Neutrophil (primary cell): ENCODE data around the gene PSMD5.

GRCh38 chr9:120411797-120412563 is 168.0 kb downstream of the CDK5RAP2 start:
- PRO-cap = no peak

DNA sequence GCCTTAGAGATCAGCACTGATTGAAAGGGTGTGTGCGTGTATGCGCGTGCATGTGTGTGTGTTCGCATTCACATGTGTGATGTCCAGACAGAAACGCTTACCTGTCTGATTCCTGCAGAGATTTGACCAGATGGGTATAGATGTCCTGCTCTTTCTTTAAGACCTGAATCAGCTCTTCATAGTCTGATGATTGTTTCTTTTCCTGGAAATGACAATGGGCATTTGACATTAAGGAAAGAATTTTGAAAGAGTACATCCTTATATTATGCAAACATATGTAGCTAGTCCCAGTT is 102.8 kb downstream of the CDK5RAP2 start:
- PRO-cap = no peak

- PRO-cap = no peak
Measured at GRCh38 chr9:120528504-120528968, 51.4 kb downstream of the CDK5RAP2 start.

GRCh38 chr9:120545529-120546026 is 34.4 kb downstream of the CDK5RAP2 start:
- PRO-cap = no peak

DNA sequence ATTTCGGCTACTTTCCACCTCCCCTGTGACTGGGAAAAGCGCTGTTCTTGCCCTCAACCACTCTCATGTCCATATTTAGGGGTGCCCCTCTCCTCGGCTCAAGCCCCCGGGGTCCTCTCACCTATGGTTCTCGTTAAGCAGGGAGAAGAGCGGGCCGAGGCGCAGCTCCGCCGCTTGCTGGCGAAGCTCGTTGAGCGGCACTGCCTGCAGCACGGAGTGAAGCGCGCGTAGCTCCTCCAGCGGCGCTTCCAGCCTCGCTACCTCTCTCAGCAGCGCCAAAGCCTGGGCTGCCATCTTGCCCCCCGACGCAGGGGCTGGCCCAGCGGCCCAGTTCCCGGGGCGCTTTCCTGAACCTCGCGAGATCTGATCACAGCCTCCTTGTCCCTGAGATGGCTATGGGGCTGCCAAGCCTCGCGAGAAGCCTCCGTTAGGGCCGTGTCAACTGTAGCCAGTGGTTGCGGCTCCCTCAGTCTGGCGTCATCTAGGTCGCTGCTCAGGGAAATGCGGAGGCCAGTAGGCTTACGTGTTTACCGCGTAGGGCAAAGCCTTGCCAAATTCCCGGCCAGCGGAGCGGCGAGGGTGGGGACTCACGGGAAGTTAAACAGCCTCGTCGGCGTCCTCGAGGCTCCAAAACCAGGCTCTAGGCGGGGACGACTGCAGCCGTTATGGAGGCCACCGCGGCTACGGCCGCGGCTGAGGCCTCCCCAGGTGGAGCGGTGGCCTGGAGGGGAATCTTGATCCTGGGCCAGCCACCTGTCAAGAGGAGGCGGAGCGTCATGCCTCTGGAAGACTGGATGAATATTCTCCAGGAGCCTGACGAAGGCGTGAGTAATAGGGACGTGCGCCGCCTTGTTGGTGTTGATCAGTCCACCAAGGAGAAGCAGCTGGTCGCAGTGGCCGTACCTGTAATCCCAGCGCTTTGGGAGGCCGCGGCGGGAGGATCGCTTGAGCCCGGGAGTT is at the start of gene PSMD5:
PSMD5 (minus strand) TSS at position 307 of the 960 bp plus-strand sequence.
- PRO-cap = bidirectional peak, plus-strand start at position 484 of the sequence, minus-strand start at position 297 of the sequence; unidirectional peak, plus-strand start at position 630 of the sequence

- PRO-cap = unidirectional peak, plus-strand start at chr9:120869138; unidirectional peak, plus-strand start at chr9:120869207
Measured at GRCh38 chr9:120868941-120870023, 7.7 kb downstream of the PHF19 start.

DNA sequence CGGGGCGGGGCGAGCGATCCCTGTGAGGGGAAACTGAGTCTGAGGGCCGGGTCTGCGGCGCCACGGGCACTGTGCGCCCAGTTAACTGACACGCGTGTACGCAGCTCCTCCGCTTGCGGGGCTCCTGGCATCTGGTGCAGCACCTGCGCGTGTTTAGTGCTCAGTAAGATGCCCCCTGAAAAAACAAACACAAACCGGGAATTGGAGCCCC is 2.6 kb upstream of the TRAF1 start:
- PRO-cap = no peak

DNA sequence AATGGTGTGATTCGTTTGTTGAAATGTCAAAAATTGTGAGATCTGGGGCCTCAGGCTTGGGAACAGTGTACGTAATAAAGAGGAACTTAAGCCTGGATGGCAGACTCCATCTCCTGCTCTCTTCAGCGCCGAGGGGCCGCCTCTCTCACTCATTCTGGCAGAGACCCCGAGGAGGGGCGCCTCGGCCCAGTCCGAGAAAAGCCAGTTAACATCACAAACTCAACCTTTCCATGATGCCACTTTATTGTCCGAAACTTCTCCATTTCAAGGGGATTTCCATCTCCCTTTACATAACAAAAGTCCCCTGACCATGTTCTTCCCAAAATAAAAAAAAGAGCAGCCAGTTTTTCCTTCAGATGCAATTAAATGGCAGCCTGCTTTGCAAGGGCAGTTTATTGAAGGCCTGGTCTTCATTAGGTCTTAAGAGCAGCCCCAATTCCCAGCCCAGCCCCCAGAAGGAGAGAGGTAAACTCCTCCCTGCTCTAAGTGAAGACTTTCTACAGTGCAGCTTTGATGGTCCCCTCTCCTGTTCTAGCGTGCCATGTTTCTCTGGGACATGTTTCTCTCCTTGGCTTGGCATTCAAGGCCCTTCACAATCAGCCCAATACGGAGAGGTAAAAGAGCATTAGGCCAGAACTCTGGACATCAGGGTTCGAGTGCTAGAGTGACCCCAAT is 19.4 kb upstream of the RAB14 start:
- PRO-cap = no peak

- PRO-cap = no peak
Measured at GRCh38 chr9:121278354-121279283, 10.7 kb downstream of the GSN start.

- PRO-cap = no peak
Measured at GRCh38 chr9:121285797-121286291, 17.9 kb downstream of the GSN start.

DNA sequence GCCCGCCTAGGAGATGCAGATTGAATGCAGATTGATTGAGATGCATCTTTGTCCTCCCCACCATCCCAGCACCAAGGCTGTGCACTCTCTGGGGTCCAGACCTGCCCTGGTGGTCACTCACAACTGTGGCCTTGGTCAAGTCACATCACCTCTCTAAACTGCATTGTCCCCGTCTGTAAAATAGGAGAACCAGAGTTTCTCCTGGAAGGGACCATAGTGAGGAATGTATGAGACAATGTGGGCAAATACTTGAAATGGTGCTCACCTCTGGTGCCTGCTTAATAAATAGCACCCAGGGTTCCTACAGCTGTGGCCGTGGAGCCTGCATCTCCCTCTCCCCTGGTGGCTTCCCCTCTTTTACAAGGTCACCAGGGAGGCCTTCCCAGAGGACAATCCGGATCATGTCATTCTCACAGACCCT is 66.1 kb upstream of the GGTA1 start:
- PRO-cap = no peak

DNA sequence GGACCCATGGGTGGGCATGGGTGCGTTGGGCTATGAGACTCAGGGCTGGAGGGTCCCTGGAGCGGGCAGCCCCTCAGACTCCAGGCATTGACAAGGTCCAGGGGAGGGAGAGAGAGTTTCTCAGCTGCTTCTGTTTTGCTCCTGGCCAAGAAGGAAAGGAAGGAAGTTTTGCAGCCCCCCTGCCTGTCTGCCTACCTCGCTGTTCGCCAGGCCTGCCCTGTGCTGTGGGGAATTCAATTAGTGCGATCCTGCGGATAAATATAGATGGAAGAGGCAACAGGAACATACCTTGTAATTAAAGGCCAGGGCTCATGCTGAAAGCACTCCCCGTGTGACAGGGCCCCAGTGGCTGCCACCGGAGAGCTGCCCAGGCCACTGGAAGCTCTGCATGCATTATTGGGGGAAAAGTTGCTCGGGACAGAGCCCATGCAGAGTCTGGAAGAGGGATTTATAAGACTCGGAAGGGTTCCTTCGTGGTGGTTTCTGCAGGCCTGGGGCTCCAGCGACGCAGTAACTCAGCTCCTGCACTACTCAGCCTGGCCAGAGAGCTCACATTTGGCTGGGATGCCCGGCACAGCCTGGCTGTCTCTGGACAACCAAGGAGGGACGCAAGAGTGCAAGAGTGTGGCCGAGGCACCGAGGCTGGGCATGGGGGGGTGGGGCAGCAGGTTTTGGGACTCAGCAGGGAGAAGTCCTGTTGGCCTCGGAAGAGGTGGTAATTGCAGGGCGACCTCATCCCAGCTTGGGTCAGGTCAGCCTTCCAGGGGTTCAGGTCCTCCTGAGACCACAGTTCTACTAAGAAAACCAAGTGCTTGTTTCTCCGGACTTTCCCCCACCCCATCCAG is 67.9 kb upstream of the GGTA1 start:
- PRO-cap = no peak

- PRO-cap = no peak
Measured at GRCh38 chr9:121577241-121577665, 74.2 kb upstream of the DAB2IP start.

DNA sequence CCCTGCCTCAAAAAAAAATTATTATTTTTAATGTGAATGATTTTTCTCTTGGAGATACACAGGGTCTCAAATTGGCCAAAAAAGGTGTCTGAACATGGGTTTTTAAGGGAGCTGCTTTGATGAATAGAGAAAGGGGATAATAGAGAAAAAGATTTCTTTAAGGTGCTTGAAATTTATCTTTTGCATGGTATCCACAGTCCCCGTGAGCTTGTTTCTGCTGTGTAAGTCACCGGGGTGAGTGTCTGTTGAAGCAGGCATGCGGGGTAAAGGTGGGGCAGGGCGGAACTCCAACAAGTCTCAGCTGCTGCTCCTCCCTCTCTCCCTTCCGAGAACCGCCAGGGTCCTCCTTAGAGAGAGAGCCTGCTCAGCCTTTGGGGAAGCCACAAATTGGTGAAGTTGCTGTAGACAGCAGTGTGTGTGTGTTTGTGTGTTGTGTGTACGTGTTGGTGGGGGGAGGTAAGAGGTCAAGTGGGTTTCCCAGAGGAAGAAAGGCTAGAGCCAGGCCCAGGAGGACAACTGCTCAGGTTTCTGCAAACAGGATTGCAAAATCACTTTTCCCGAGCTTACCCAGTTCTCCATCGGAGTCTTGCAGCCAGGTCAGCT is 39.0 kb upstream of the DAB2IP start:
- PRO-cap = no peak

GRCh38 chr9:121720073-121720906 is 68.9 kb downstream of the DAB2IP start:
- PRO-cap = no peak

- PRO-cap = no peak
Measured at GRCh38 chr9:121733327-121734008, 82.0 kb downstream of the DAB2IP start.

DNA sequence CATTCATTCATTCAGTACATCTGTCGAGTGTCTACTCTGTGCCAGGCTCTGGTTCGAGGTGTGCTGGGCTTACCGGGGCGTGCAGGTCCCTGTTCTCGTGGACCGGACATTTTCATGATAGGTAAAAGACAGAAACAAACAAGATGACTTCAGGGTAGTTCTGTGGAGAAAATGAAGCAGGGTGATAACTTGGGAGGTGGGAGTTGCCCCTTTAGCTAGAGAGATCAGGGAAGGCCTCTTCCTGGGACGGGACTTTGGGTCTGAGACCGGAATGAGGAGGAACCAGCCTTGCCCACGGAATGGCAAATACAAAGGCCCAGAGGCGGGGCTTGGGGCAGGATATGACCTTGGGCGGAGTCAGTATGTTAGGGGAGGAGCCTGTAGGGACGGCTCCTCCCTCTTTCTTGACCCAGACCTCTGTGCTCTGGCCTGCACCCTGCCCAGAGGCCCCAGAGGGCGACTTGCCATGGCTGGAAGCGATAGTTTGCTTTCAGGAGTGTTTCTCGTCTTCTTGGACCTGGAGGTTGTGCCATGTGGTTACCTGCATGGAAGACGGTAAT is 85.4 kb downstream of the DAB2IP start:
- PRO-cap = no peak

GRCh38 chr9:121743048-121743997 is 91.9 kb downstream of the DAB2IP start:
- PRO-cap = no peak

- PRO-cap = no peak
Measured at GRCh38 chr9:121756908-121757586, 105.6 kb downstream of the DAB2IP start.

DNA sequence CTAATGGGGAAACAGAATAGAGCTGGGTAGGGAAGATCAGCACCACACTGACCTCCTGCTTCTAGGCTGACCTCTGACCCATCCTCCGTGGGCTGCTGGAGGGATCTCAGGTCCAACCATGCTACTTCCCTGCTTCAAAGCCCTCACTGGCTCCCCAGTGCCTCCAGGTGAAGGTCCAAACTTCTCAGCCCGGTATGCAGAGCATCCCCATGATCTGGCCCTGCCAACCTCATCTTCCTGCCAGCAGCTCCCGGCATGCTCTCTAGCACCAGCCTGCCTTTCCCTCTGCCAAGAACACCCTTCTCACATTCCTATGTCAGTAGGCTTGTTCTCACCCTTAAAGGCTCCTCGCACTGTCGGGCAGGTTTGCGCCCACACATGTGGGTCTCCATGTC is 28.4 kb downstream of the NDUFA8 start:
- PRO-cap = no peak